Colic lymph node (tissue), 1 donor: ENCODE data around the genes SLC8B1 and RBM19.

DNA sequence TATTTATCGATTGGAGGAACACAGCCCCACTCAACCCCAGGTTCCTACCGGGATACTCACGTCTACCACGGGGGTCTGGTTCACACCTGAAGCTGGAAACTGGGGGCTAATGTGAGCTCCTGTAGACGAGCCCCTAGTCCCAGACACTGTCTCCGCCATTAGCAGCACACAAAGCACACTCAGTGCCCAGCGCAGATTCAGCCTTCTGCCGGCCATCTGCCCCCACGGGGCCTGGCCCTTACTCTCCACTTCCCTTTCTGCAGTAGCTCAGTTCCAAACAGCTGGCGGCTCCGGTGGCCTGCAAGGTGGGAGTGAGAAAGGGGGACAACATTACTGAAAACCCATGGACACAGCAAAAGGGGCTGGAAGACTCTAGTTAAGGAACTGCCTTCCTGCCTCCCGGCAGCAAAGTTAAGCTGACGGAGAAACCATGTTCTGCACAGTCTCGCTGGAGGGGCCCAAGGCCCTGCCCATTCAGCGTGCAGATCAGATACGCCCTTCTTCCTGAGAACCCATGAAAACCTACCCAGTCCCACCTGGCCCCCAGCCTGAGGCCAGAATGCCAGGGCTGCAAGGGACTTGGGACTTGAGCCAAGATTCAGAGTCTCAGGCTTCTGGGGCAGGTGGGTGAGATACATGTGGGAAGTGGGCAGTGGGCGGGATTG is 2.1 kb downstream of the SLC8B1 start:
- PRO-cap = no peak

DNA sequence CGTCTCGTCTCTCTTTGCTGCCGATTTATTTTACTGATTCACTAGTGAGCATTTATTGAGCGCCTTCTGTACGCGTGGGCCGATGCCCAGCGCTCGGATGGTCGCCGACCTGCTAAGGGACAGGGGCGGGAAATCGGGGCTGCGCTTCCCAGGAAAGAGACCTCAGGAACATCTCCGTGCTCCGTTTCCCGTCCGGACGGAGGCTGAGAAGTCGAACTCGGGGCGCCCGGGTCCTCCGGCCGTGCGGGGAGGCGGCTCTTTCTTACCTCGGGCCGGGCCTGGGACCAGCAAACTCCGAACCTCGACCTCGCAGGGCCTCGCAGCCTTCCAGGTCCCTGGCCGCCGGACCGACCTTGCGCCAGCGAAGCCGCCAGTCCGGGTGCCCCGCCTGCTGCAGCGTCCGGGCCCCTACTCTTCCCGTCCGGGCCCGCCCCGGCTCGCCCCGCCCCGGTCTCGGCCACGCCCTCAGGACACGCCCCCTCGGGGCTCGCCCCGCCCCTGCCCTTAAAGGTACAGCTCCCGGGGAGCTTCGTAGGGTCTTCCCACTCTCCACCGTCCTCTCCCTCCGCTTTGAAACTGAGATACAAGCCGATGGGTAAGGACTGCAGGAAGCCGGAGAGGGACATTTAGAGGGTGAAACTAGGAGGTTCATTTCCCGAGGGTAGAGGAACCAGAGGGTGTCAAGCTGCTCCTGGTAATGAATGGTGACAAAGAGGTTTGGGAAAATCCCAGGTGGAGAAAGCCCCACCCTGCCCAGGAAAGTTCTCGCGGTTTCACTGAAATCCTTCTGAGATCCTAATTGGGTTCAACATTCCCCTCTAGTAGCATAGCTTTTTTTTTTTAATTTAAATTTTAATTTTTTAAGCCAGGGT is at the start of gene SLC8B1:
Gene SLC8B1, minus strand, starts transcription at position 383 of the 872 bp plus-strand sequence.
- PRO-cap = unidirectional peak, minus-strand start at position 383 of the sequence

DNA sequence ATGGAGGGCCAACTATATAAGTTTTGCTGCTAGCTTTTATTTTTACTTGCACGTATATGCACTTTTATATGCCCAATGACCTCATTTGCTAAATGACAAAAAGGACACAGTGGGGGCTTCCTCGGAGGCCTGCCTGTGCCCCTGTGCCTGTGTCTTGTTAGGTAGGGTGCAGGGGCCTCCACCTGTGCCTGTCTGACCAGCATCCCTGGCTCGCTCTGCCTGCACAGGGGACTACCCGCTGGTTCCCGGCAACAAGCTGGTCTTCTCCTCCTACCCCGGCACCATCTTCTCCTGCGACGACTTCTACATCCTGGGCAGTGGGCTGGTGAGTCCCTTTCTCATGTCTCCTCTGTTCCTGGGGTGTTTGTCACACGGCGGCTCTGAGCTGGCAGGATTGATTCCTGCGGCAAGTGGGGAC is 22.1 kb downstream of the PLBD2 start:
- PRO-cap = no peak

DNA sequence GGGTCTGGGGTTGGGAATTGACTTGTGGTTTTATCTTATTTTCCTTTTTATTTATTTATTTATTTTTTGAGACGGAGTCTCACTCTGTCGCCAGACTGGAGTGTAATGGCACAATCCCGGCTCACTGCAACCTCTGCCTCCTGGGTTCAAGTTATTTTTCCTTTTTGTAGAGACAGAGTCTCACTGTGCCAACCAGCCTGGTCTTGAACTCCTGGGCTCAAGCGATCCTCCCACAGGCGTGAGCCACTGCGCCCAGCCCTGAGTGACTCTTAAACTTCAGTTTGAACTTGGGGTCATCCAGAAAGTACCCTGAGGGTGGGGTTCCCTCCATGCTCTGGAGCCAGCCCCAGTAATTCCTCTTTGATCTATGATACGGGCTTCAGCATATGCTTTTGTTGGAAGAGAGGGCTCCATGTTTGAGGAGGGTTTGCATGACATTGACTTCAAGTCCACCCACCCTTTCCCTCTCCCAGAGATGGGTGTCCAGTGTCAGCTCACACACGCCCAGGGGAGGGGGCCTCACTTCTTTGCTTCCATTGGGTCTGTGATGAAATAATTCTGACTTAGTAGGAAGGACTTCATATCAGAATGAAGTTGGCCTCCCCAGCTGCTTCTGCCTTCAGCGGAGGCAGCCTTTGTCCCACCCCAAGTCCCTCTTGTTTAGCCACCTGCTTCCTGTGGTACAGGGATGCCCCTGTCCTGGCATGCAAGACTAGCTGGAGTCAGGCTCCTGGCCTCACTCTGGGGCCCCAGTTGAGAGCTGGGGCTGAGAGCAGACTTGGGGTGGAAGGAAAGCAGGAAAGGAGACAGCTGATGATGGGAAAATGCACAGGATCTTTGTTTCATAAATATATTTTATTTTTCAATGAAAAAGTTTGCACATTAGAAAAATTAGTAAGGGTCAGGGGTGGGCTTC is 11.8 kb downstream of the SDS start:
- PRO-cap = no peak

- PRO-cap = no peak
Measured at GRCh38 chr12:113472242-113472674, 587 bp upstream of the LHX5 start.

DNA sequence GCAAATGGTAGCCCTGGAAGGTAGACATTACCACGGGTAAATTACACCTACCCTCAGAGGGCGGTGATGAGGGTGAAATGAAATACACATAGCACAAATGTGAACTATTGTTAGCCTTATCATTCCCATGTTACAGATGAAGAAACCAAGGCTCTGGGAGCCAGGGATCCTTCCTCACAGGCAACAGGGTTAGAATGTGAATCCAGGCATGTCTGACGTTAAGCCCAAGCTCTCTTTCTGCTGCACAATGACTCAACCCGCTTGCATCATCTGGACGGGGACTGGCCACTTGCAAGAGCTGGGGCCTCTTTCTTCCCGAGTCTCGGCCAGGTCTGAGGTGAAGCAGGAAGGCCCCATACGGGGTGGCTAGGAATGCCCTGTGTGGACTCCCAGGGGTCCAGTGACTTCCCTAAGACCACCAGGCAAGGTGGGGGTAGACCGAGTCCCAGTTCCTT is 105.2 kb downstream of the RBM19 start:
- PRO-cap = no peak

DNA sequence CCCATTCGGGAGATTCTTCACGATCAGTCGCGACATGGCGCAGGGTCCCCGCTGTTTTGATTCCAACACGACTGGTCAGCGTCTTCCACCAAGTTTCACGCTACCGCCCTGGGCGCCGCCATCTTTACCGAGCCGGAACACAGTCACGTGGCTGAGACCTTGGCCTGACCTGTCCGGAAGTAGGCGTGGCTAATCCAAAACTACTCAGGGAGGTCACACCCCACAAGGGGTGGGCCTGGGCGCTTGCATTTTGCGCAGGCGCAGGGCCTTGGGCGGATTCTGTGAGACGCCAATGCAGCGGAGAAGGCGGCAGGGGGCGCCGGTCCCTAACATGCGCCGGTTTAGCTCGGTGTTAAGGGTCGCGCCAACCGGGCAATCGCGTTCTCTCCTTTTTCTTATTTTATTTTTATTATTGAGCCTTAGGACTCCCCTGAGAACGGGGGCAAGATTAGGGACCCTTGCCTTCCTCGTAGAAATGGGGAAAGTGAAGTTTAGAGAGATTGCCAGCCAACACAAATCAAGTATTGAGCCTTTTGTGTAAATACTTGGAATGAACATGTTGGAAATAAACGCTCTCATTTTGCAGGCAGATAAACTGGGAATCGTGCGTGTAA is at the start of gene RBM19:
Gene RBM19, minus strand, starts transcription at position 134 of the 614 bp plus-strand sequence.
- PRO-cap = bidirectional peak, plus-strand start at position 339 of the sequence, minus-strand start at position 134 of the sequence

DNA sequence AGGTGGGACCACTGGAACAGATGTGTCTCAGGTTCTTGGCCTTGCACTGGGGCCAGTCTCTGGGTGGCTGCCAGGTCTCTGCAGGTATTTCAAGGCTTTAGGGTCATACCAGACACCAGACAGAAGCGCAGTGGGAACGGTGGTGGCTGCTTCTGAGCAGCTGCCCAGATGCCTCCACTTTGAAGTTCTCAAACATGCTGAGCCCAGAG is 75.0 kb upstream of the RBM19 start:
- PRO-cap = no peak

- PRO-cap = no peak
Measured at GRCh38 chr12:114587975-114588902, 95.7 kb downstream of the TBX3 start.

DNA sequence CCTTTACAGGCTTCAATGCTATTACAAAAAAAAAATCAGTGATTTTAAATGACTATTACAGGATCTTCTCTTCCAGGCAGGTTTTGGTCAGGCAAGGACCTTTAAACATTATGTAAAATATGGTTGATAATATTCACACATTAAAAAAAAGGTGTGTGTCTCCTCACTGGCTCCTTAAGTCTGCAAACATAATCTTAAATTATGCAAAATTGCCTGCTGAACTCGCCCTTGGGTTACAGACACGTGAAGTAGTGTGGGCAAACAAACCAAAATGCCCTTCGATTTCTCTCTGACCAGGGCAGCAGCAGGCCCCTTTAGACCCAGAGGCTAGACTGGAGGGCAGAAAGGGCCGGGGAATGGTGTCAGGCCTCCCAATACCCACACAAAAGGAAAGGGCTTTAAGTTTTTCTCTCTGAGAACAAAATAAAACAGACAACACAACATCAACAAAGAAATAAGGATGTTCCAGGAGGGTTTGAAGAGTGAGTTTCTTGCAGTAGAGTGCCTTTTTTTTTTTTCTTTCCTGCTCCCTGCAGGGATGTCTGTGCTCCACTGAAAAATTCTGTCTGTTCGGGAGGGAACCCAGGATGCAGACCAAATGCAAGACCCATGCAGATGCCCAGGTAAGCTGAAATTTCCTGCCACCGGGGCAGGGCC is 1.8 kb downstream of the TBX3 start:
- PRO-cap = no peak

- PRO-cap = no peak
Measured at GRCh38 chr12:114826297-114826731, 142.3 kb upstream of the TBX3 start.

GRCh38 chr12:114903212-114903411 is 219.1 kb upstream of the TBX3 start:
- PRO-cap = no peak

DNA sequence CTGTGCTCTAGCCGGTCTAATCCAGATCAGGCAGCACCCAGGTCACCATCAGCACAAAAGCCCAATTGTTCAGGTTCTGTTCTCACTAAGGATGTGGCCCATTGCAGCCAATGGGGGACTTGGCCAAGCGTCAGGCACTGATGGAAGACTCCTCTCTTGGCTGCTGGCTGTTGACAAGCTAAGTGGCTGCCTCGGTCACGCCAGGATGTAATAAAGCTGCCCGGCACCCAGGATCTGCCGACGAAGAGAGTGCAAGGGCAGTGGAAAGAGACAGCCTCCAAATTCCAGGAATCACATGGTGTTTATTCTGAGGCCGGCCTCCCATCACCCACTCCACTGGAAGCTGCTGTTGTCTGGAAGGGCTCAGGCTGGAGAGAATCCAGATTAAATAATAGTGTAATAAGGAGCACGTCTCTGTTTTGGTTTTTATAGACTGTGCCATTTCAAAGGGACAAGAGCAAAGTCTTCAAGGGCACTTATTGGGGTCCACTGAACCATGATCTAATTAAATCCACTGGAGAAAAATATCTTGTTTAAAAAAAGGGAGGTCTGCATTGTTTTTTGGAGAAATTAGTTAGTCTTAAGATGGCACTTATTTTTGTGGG is 451.9 kb upstream of the TBX3 start:
- PRO-cap = no peak

- PRO-cap = no peak
Measured at GRCh38 chr12:115467951-115468480, 784.0 kb upstream of the TBX3 start.

- PRO-cap = no peak
Measured at GRCh38 chr12:115504271-115505114, 773.0 kb downstream of the MED13L start.

DNA sequence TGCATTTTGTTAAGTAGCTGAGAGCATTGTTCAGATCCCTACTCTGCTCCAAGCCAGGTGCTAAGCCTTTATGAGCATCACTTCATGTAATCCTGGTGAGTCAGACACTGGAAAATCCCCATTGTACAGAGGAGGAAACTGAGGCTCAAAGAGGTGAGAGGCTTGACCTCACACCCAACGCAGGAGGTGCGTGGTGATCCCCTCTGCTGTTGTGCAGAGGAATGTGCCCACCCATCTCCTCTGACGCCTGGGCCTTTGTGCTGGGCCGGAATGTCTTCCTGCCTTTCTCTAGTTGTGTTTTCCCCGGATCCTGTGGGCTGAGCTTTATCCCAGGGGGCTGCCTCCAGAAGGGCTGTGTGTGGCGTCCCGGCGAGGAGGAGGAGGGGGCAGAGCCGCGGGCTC is 653.8 kb downstream of the MED13L start:
- PRO-cap = no peak

DNA sequence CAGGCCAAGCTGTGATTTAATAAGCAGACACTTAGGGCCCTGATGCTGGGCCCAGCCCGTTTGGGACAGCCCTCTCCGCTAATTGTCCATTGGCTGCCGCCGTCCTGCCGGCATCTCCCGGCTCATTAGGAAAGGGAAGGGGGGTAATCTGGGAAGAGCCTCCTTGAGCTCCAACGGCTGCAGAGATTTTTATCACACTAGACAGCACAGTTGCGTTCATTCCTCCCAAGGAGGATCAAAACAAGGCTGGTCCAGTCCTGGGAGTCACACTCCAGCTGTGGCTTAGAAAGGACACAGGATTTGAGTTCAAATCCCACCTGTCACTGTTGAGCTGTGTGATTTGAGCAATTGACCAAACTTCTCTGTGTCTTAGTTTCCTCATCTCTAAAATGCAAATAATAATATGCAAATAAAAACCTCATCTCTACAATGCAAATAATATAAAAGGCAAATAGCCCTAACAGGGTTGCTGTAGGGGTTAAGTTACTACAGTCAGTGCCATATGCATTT is 653.3 kb downstream of the MED13L start:
- PRO-cap = no peak

GRCh38 chr12:115986197-115986679 is 291.3 kb downstream of the MED13L start:
- PRO-cap = no peak

- PRO-cap = no peak
Measured at GRCh38 chr12:116002657-116003344, 274.7 kb downstream of the MED13L start.

DNA sequence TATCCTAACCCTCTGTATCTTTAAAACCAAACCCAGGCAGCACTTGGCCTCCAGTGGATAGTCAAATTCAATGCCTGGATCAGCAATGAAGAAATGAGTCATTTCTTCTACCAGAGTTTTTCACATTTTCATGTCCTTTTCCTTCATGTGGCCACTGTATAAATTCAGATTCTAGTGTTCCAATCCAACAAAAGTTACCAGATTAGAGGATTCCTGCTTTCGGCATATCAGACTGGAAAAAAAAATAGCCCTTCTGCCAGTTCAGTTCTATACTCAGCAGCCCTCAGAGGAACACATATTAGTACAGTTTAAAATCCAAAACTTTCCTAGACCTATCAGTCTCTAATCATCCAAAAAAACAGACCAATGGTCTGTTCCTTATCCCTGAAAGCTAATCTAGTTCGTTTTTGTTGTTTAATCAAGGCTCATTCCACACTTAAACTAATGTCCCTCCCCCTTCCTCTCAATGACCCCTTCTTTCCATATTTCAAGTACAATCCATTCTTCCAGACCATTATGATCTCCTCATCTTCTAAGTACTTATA is 273.2 kb downstream of the MED13L start:
- PRO-cap = no peak